Metastatic Breast Carcinoma in the Ovary (tissue), 3 donors: ENCODE results near the gene SPINT1.

DNA sequence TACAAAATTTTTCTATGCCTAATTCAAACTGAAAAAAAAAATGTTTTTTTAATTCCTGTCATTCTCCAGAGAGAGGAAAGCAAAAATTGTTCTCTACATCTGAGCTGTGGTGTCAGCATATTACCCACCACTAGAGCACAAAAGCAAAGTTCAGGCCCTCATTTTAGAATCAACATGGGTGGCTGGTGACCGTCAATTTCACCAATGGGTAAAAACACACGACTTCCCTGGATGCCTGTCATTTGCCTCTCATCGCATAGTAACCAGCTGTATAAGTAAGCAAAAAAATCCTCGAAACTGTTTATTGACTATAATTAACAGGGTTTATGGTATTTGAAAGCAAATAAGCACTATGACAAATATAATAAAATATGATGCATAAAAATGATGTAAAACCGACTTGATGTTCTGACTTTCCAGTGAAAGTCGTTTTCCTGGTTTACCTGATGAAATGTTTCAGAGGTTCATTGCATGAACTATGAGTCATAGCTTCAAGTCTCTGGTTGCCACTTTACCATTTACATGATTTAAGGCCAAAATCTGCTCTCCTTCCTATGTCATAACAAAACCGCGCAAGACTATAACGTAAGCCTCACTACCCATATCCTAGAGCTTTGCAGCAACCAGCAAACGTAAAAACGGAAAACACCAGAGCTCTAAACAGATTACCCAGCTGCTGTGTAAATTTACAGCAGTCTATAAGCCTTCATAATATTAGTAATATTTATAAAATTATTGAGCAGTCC, 60.5 kb downstream of the THBS1 start:
- PRO-cap, 3 experiments = no peak in any of the 3 experiments

DNA sequence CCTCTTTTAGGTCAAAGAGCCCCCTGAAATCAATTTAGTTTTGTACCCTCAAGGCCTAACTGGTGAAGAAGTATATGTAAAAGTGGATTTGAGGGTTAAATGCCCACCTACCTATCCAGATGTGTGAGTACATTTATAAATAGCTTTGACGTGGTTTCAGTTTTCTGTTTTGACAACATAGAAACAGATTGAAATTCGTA, 5.5 kb downstream of the EIF2AK4 start:
- PRO-cap, 3 experiments = no peak in any of the 3 experiments

DNA sequence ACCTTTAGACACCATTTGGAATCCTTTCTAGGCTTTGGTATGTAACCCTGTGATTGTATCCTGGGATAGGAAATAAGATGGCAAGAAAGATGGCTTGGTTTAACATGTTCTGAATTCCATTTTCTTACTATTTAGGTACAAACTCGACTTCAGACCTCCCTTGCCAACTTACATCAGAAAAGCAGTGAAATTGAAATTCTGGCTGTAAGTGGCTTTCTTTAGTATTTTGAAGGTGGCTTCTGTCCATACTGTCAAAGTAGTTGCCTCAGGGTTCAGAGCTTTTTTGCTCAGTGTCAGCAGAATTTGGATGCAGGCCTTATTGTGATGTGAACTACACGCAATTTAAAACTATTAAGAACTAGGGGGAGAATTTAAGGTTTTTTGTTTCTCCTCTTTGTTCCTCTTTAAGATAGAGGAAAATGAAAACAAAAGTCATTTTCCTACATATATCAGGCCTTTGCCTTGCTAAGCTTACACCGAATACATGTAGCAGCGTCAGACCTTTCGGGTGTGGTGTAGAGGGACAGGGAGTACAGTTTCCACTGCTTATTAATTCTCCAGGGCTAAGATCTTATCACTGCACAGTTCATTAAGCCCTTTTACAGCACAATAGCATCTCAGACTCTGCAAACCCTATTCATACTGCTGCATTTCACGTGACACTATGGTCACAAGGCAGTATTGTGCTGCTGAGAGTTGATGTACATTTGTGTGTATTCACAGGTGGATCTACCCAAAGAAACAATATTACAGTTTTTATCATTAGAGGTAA, 6.8 kb downstream of the SRP14 start:
- PRO-cap, 3 experiments = no peak in any of the 3 experiments

DNA sequence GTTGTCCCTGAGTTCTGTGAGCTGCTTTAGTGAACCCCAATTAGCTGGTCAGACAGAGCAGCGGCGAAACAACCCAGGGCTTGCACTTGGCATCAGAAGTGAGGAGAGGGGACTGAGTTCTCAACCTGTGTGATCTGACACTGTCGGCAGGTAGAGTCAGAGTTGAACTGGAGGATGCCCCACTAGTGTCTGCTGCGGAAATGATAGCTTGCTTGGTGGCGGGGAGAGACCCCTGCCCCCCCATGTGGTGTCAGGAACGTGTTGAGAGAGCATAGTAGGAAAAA, 13.1 kb upstream of the SRP14 start:
- PRO-cap, 3 experiments = no peak in any of the 3 experiments

GRCh38 chr15:40330267-40331366, 7.1 kb downstream of the INAFM2 start:
- PRO-cap, 3 experiments = no peak in any of the 3 experiments

- PRO-cap, 3 experiments = no peak in any of the 3 experiments
Observed at GRCh38 chr15:40351943-40352925, 1.4 kb downstream of the PHGR1 start.

- PRO-cap, 3 experiments = peak in 3 of 3 experiments; most common plus-strand start chr15:40511844 (in 3); most common minus-strand start chr15:40511679 (in 2)
Observed at GRCh38 chr15:40510945-40511998, 40.5 kb downstream of the CHST14 start.

DNA sequence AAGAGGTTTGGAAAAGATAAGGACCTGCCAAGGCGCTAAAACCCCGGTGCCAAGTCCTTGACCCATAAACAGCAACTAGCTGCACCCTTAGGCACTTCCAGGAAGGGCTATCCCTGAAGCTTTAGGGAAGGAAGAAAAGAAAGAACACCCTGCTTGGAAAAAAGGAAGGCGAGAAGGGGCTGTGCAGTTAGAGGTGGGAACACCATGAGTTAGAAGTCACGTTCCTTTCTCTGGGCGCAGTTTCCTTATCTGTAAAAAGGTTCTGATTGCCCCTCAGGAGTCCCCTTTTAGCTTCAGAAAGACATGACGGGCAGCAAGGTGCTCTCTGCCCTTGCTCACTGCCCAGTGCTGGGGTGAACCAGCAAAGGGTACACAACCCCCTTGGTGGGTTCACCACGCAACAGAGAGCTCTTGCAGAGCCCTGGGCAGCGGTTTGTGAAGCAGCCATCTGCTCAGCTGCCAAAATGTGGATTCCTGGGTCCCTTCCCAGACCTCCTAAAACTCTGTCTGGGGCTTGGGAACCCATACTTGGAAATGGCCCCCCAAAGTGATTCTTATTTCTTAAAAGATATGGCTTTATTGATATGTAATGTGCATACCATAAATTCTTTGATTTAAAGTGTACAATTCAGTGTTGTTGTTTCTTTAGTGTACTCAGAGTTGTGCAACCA, 871 bp downstream of the GCHFR start:
- PRO-cap, 3 experiments = no peak in any of the 3 experiments

DNA sequence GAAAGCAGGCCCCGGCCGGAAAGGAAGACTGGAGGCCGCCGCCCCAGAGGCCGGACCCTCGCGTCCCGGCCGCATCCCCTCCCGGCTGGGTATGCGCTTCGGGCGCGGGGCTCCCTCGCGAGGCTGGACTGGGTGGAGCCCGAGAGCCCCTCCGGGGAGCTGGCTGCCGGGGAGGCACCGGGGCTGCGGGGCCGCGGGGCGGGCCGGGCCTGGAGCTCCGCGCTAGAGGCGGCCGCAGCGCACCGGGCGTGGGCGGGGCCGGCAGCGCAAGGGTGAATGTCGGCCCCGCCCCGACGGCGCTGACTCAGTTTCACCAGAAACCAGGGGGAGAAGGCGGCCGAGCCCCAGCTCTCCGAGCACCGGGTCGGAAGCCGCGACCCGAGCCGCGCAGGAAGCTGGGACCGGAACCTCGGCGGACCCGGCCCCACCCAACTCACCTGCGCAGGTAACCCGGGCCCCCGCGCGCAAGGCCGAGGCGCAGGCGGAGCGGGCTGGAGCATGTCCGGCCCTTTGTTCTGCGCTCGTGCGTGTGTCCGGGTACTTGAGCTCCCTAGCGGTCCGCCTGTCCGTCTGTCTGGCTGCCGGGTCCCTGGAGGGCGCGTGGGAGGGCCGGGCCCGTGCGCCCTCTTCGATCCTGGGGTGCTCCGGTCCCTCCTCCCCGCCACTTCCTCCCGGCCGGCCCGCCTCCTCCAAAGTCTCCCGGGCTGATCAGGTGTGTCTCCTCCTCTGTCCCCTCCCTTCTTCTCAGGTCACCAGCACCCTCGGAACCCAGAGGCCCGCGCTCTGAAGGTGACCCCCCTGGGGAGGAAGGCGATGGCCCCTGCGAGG, at the start of gene SPINT1:
Gene SPINT1, plus strand, starts transcription at position 307 of the 828 bp plus-strand sequence.
- PRO-cap, 3 experiments = peak in 3 of 3 experiments; most common plus-strand start position 307 of the sequence (in 3); most common minus-strand start position 130 of the sequence (in 2)

GRCh38 chr15:40847361-40847927, 3.6 kb downstream of the SPINT1 start:
- PRO-cap, 3 experiments = peak in 3 of 3 experiments; most common plus-strand start chr15:40847677 (in 2); most common minus-strand start chr15:40847540 (in 3)

GRCh38 chr15:40872309-40873377, 1.4 kb downstream of the RHOV start:
- PRO-cap, 3 experiments = peak in 3 of 3 experiments; most common plus-strand start chr15:40872390 (in 3); most common minus-strand start chr15:40872394 (in 3)

GRCh38 chr15:40907404-40907925, 13.2 kb downstream of the VPS18 start:
- PRO-cap, 3 experiments = peak in 3 of 3 experiments; most common plus-strand start chr15:40907630 (in 2); most common minus-strand start chr15:40907479 (in 3)

- PRO-cap, 3 experiments = no peak in any of the 3 experiments
Observed at GRCh38 chr15:40910071-40910464, 15.8 kb downstream of the VPS18 start.

DNA sequence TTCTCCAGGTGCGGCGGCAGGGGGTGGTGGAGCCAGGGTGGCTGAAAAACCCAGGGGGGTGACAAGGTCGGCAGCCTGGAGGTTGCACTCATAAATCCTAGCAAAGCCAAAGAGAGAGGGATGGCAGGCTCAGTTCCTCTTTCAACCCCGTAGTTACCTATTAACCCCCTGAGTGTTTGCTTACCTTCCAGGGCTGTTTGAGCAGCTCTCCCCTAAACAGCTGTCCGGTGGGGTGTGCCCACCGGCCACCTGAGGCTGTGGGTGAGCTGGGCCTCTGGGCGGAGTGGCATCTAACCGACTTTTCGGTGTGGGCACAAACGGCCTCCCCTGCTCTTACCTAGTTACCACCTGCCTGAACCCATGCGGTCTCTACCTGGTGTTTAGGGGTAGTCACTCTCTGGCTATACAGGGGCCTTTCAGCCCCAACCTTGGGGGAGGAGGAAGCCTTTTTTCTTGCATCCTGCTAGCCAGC, 3.5 kb downstream of the DLL4 start:
- PRO-cap, 3 experiments = no peak in any of the 3 experiments

GRCh38 chr15:40952242-40953349, 675 bp upstream of the CHAC1 start:
- PRO-cap, 3 experiments = peak in 3 of 3 experiments; most common minus-strand start chr15:40953025 (in 3)

GRCh38 chr15:40960891-40961521, 7.7 kb downstream of the CHAC1 start:
- PRO-cap, 3 experiments = no peak in any of the 3 experiments

GRCh38 chr15:41115388-41115546, 813 bp downstream of the INO80 start:
- PRO-cap, 3 experiments = no peak in any of the 3 experiments

DNA sequence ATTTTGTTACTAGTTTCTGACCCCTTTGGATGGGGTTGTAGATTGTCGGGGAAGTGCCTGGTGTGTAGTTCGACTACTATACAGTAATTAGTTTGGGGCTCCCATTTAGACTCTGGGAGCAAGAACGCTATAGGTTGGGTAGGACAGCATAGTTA, 550 bp upstream of the INO80 start:
- PRO-cap, 3 experiments = no peak in any of the 3 experiments

GRCh38 chr15:41241147-41242011, 10.3 kb downstream of the CHP1 start:
- PRO-cap, 3 experiments = no peak in any of the 3 experiments

GRCh38 chr15:41276859-41277235, 45.8 kb downstream of the CHP1 start:
- PRO-cap, 3 experiments = no peak in any of the 3 experiments